Skeletal muscle tissue (tissue), 7 donors: ENCODE data around the genes CTNNB1 and ULK4.

- PRO-cap, 3 experiments: no peak in any of the 3 experiments
- RAMPAGE, long total RNA: no peak
- RRBS, 2 experiments: 90% methylated on average over 4 of the region's 18 CpGs; no CpG with 5 or more reads in 1 of the 2 experiments
These were observed 2.3 kb downstream of the RPSA start for GRCh38 chr3:39408684-39409295.

DNA sequence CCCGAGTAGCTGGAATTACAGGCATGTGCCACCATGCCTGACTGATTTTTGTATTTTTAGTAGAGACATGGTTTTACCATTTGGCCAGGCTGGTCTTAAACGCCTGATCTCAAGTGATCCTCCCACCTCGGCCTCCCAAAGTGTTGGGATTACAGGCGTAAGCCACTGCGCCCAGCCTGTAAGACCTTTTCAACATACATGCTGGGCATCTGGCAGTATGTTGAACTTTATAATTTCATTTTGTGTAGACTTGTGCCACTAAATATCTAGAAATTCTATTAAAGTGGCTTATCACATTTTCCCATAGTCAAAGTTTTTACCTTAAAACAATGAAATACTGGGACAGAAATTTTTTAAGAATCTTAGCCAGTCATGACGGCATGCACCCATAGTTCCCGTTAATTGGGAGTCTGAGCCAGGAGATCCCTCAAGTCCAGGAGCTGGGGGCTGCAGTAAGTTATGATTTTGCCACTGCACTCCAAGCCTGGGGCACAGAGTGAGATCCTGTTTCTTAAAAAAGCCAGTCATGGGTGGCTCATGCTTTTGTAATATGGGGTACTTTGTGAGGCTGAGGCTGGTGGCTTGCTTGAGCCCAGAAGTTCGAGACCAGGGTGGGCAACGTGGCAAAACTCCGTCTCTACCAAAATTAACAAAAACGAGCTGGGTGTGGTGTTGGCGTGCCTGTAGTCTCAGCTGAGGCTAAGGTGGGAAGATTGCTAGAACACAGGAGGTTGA is 3.0 kb downstream of the RPSA start:
- PRO-cap, 3 experiments: no peak in any of the 3 experiments
- RAMPAGE, long total RNA: no peak
- RRBS, 2 experiments: no CpG with 5 or more reads among the region's 12 CpGs

GRCh38 chr3:39501674-39502690 is 34.5 kb downstream of the MOBP start:
- PRO-cap, 3 experiments: no peak in any of the 3 experiments
- RAMPAGE, long total RNA: no peak
- RRBS, 2 experiments: no CpG with 5 or more reads among the region's 41 CpGs

- PRO-cap, 3 experiments: peak in 1 of 3 experiments; most common minus-strand start chr3:39502868 (in 1)
- RAMPAGE, long total RNA: no peak
- RRBS, 2 experiments: no CpG with 5 or more reads among the region's 18 CpGs
These were observed 35.3 kb downstream of the MOBP start for GRCh38 chr3:39502691-39503238.

DNA sequence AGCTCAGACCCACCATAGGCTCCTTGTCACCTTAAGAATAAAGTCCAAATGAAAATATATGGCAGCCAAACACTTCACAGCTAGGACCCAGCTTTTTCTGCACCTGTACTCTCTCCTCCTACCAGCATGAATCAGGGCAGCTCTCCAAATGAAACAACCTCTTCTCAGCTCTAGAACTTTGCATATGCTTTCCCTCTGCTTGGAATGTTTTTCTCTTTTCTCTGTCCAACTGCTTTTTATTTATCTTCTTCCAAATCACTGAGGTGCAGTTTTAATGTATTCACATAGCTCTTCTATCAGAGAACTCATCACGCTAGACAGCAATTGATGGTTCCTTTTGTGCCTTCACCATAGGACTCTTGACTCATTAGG is 163.2 kb upstream of the MYRIP start:
- PRO-cap, 3 experiments: no peak in any of the 3 experiments
- RAMPAGE, long total RNA: no peak
- RRBS, 2 experiments: no CpG with 5 or more reads among the region's 1 CpG

GRCh38 chr3:39810264-39810814 is 930 bp downstream of the MYRIP start:
- PRO-cap, 3 experiments: no peak in any of the 3 experiments
- RAMPAGE, long total RNA: no peak
- RRBS, 2 experiments: 2 to 3% methylated on average over 3 of the region's 31 CpGs

- PRO-cap, 3 experiments: no peak in any of the 3 experiments
- RAMPAGE, long total RNA: no peak
- RRBS, 2 experiments: no CpG with 5 or more reads among the region's 7 CpGs
These were observed 19.1 kb upstream of the EIF1B start for GRCh38 chr3:40290344-40290968.

DNA sequence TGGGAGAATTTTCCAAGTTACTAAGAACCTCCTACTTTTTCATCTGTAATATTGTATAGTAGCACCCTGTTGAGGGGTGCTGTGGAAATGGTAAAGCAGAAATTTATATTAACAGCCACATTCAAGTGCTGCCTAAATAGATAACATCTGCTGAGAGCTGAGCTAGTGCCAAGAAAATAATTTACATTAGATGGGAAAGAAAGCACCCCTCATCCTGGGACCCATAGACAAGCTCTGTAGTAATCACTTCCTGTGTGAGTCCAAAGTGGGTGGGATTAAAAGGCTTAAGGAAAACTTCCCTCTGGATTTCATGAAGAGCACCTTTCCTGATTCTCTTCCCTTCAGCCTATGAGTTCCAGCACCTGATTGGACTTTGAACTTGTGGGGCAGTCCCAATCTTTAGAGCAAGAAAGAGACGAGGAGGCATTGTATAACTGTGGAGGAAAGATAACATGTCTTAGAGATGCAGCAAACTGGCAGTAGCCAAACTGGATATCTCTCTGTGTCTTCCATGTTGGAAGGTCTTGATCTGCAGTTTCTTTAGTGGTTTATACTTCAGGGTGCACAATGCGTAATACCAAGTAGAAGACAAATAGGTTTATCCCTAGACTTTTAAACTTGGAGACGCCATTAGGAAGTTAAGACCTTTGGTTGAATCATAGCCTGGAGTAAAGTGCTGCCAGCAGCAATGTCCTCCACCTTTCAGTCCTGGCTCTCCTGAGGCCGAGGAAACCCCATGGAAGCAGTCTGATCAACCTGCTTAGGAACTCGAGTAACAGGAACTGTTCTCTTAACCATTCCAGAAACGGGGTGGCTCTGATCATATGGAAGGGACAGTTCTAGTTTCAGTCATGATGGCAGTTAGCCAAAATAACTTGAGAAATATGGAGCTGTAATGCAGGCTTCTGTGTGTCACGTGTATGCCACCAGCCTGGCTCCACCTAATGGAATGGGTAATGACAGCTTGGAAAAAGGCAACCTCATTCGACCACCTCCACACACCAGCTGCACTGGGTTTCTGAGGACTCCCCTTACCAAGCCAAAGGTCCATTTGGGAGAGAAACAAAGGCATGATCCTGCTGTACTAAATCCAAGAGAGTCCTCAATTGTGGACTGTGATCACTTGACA is 4.6 kb downstream of the EIF1B start:
- PRO-cap, 3 experiments: no peak in any of the 3 experiments
- RAMPAGE, long total RNA: no peak
- RRBS, 2 experiments: no CpG with 5 or more reads among the region's 8 CpGs

- PRO-cap, 3 experiments: no peak in any of the 3 experiments
- RAMPAGE, long total RNA: no peak
- RRBS, 2 experiments: no CpG with 5 or more reads among the region's 7 CpGs
These were observed 10.5 kb downstream of the ZNF619 start for GRCh38 chr3:40487312-40487911.

DNA sequence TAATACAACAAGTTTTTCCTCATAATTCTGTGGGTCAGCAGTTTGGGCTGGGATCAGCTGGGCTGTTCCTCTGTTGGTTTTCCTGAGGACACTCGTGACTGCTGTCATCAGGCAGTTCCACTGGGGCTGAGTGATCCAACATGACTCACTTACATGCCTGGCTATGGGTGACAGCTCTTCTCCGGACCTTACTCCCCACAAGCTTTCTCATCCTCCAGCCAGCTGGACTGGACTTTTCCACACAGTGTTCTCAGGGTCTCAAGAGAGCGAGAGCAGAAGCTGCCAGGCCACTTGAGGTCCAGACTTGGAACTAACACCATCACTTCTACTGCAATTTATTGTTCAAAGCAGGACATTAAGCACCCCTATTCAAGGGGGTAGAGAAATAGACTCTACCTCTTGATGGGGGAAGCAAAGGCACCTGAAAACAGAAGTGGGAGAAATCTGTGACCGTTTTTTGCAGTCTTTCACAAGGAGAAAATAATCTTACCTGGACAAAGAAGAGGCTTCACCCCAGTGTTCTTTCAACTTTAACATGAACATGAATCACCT is 303.6 kb downstream of the ZNF621 start:
- PRO-cap, 3 experiments: no peak in any of the 3 experiments
- RAMPAGE, long total RNA: no peak
- RRBS, 2 experiments: no CpG with 5 or more reads among the region's 4 CpGs

DNA sequence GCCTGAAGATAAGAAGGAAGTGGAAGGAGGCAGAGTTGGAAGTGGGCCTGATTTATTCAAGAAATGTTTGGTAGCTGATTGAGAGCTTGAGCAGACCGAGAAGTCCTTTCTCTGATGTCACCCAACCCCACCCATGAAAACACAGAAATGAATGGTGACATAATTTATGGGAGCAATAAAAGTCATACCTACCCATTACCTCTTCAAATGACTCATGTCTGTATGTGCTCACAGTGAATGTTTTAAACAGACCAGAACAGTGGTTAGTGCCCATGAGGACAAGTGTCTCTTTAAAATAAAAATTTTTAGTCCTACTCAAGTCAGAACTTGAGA is 39.5 kb upstream of the CTNNB1 start:
- PRO-cap, 3 experiments: no peak in any of the 3 experiments
- RAMPAGE, long total RNA: no peak
- RRBS, 2 experiments: no CpG with 5 or more reads among the region's 1 CpG

GRCh38 chr3:41199171-41199828 is at the start of gene CTNNB1:
TSS of gene CTNNB1 (plus strand) at chr3:41199505.
- PRO-cap, 3 experiments: peak in 3 of 3 experiments; most common plus-strand start chr3:41199505 (in 3); most common minus-strand start chr3:41199328 (in 1)
- RAMPAGE, long total RNA: start-site peak on the plus strand at chr3:41199504-41199550, 312 and 332 reads in 2 replicates
- RRBS, 2 experiments: 2% methylated on average over 44 of the region's 73 CpGs

GRCh38 chr3:41224696-41225419 is 25.6 kb downstream of the CTNNB1 start:
- PRO-cap, 3 experiments: no peak in any of the 3 experiments
- RAMPAGE, long total RNA: no peak
- RRBS, 2 experiments: no CpG with 5 or more reads among the region's 8 CpGs

DNA sequence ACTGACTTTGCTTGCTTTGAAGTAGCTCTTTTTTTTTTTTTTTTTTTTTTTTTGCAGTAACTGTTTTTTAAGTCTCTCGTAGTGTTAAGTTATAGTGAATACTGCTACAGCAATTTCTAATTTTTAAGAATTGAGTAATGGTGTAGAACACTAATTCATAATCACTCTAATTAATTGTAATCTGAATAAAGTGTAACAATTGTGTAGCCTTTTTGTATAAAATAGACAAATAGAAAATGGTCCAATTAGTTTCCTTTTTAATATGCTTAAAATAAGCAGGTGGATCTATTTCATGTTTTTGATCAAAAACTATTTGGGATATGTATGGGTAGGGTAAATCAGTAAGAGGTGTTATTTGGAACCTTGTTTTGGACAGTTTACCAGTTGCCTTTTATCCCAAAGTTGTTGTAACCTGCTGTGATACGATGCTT is 40.7 kb downstream of the CTNNB1 start:
- PRO-cap, 3 experiments: no peak in any of the 3 experiments
- RAMPAGE, long total RNA: no peak
- RRBS, 2 experiments: no CpG with 5 or more reads among the region's 2 CpGs

DNA sequence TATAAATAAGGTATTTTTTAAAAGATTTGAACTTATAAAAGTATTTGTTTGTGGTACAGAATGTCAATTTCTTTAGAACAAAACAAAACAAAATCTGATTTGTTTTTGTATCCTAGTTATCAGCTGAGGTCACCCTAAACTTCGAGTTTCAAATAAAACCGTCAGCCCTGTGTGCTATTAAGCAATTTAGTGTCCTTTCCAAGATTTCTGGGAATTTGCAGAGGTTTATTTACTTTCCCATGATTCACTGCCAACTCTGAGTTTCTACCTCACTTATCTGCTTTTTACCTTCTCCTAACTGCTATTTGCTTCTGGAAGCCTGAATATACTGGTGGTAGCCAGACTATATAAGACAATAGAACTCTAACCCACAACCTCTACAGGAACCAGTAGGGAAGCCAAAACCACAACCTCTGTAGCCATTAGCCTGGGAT is 273.4 kb downstream of the ULK4 start:
- PRO-cap, 3 experiments: no peak in any of the 3 experiments
- RAMPAGE, long total RNA: no peak
- RRBS, 2 experiments: no CpG with 5 or more reads among the region's 2 CpGs

- PRO-cap, 3 experiments: peak in 3 of 3 experiments; most common plus-strand start chr3:41961662 (in 2); most common minus-strand start chr3:41961513 (in 2)
- RAMPAGE, long total RNA: no peak
- RRBS, 2 experiments: under 1 to 1% methylated on average over 7 of the region's 50 CpGs
These were observed 484 bp downstream of the ULK4 start for GRCh38 chr3:41961321-41961916.

GRCh38 chr3:41961917-41962786 is at the start of gene ULK4:
TSS of gene ULK4 (minus strand) at chr3:41962103.
- PRO-cap, 3 experiments: peak in 2 of 3 experiments; most common plus-strand start chr3:41962330 (in 1); most common minus-strand start chr3:41962085 (in 1)
- RAMPAGE, long total RNA: no peak
- RRBS, 2 experiments: 2 to 4% methylated on average over 6 of the region's 47 CpGs

GRCh38 chr3:42013308-42014157 is 51.6 kb upstream of the ULK4 start:
- PRO-cap, 3 experiments: peak in 3 of 3 experiments; most common plus-strand start chr3:42013658 (in 1); most common minus-strand start chr3:42013508 (in 2)
- RAMPAGE, long total RNA: no peak
- RRBS, 2 experiments: 2% methylated on average over 56 to 60 of the region's 123 CpGs

DNA sequence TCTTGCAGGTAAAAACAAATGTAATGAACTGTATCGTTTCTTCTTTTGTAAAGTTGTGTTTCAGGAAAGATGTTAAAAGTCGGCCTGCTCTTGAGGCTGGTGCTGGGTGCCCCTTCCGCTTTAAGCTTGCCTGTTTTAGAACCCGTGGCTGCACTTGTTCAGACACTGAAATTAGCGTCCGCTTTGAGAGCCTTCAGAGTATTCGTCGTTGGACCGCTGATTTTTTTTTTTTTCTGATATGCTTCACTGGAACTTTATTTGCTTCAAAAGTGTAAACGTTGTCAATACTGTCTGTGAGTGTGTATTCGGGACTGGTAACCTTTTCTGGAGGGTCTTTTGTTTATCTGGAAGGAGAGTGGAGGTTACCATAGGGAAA is 52.7 kb upstream of the ULK4 start:
- PRO-cap, 3 experiments: no peak in any of the 3 experiments
- RAMPAGE, long total RNA: no peak
- RRBS, 2 experiments: no CpG with 5 or more reads among the region's 11 CpGs

- PRO-cap, 3 experiments: no peak in any of the 3 experiments
- RAMPAGE, long total RNA: no peak
- RRBS, 2 experiments: no CpG with 5 or more reads among the region's 15 CpGs
These were observed 81.5 kb downstream of the CCK start for GRCh38 chr3:42184334-42184978.